ENCODE measurements around the gene ADI1.

- PRO-cap: no peak
Measured at GRCh38 chr2:3294610-3295472, 82.8 kb downstream of the EIPR1 start.

GRCh38 chr2:3322235-3323167 lies 55.1 kb downstream of the EIPR1 start:
- PRO-cap: no peak

DNA sequence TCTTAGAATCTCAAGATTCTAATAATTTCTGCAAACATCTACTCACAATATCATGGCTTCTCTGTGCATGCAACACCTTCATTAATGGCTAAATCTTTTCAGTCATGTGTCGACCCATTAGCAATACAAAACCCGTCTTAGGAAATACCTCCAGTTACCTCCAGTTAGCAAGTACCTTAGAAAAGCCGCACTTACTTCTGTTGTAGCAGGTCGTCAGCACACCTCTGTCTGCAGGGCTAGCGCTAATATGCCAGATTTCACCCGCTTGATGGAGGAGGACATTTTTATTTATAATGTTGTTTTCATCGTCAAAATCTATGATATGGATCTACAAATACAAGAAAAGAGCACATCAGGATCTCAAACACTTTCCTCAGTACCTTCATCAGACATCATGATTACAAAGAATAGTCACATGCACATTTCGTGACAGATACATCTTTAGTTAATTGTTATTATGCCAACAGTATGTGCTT lies 39.8 kb downstream of the EIPR1 start:
- PRO-cap: no peak

- PRO-cap: no peak
Measured at GRCh38 chr2:3378164-3378436, 482 bp upstream of the EIPR1 start.

GRCh38 chr2:3449630-3450260 lies 69.6 kb downstream of the ADI1 start:
- PRO-cap: no peak

- PRO-cap: bidirectional peak, plus-strand start at chr2:3519274, minus-strand start at chr2:3518876; bidirectional peak, plus-strand start at chr2:3519663, minus-strand start at chr2:3519531
Measured at GRCh38 chr2:3518799-3519871, at the start of gene ADI1. Gene ADI1, minus strand, starts transcription at chr2:3519531.

DNA sequence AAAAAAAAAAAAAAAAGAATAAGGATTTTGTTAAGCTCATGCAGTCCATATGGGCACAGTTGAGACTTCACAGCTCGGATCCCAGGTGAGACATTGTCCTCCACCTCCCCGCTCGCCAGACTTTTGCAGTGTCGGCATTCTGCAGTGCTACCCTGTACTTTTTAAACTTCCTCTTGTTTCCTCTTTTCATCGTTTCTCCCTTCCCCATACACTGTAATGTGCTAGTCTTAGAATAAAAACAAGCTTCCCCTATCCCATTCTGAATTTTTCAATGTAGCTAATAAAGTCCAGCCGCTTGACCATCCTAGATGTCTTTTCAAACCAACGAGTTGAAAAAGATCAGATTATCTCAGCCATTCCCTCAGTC lies 524 bp upstream of the ADI1 start:
- PRO-cap: no peak

DNA sequence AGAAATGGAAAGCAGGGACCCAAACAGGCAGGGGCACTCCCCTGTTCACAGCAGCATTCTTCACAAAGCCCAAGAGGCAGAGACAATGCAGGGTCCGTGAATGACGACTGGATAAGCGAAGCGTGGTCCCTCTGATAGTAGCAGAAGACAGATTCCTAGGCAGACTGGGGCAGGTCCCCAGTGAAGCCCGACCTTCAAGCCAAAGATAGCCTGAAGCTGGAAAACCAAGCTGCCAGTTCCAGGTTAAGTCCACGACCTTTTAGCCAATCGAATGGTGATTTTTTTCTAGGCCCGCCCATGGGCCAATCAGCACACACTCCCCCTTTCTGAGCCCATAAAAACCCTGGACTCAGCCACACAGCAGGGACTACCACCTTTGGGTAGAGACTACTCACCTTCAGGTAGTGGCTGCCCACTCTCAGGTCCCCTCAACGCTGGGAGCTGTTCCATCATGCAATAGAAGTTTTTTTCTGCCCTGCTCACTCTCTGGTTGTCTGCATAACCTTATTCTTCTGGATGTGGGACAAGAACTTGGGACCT lies 14.5 kb upstream of the ADI1 start:
- PRO-cap: no peak

GRCh38 chr2:3605111-3605388 lies 10.1 kb downstream of the COLEC11 start:
- PRO-cap: no peak

- PRO-cap: no peak
Measured at GRCh38 chr2:3912240-3912512, 208.8 kb downstream of the DCDC2C start.

GRCh38 chr2:4283867-4284124 lies 580.4 kb downstream of the DCDC2C start:
- PRO-cap: no peak

- PRO-cap: no peak
Measured at GRCh38 chr2:6909573-6910191, 7.5 kb upstream of the RNF144A start.

GRCh38 chr2:6927106-6927677 lies 10.0 kb downstream of the RNF144A start:
- PRO-cap: no peak

DNA sequence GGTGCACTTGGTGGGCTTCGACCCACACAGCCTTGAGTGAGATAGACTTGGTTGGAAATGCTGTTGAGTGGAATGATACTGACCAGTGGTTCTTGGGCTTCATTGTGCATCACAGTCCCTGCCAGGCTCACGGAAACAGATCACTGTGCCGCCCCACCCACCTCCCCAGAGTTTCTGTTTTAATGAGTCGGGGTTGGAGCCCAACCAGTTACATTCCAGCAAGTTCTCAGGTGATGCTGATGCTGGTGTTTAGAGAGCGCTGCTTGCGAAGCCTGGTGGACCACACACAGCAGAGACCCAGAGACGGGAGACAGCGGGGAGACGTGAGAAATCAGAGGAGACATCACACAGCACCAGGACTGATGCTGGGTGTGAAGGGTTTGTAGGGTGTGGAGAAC lies 74.9 kb downstream of the RNF144A start:
- PRO-cap: no peak

GRCh38 chr2:7020327-7020811 lies 103.2 kb downstream of the RNF144A start:
- PRO-cap: no peak

DNA sequence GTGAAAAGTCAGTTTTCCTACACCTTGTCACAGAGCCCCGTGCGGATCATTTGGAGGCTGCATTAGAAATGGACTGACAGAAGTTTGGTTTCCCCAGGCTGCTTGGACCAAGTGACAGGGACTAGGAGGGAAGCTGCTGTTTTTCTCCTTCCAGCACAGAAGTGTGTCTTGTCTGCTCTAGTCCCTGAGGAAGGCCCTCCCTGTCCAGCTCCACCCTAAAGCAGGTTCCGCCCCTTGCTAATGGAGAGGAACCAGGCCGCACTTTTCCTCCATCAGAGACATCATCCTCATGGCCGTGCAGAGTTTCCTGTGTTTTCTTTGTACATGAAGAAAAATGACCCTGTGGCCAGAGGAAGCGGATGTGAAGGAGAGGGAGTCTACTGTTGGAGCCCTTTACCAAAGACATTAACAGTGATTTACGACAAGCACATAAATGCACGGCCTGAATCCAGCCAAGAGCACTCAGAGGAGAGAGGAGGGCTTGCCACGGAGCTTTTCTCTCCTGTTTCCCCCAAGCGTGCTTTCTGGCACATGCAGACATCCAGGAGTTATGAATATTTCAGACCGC lies 109.5 kb downstream of the RNF144A start:
- PRO-cap: no peak

DNA sequence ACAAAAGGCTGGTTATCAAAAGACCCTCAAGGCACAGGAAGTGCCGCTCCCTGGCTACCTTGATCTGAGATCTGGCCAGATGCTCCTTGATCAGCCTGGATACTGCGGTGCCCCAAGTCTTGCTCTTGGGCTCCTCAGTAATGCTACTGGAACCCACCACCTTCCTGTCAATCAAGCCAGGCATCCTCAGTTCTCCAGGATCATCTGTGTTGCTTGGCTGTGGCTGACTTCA lies 703.5 kb upstream of the ID2 start:
- PRO-cap: no peak

DNA sequence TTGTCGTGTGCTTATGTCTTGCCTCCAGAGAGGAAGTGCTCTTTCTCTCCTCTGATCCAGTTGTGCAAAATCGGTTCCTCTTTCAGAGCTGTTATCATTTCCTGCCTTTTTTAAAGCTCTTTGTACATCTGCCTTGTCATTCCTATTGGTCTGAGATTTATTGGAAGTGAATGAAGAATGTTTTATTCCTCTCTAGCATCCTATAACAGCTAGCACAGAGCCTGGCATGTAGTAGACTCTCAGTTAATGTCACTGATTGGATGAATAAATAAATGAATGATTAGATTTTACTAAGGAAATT lies 623.1 kb upstream of the ID2 start:
- PRO-cap: no peak

DNA sequence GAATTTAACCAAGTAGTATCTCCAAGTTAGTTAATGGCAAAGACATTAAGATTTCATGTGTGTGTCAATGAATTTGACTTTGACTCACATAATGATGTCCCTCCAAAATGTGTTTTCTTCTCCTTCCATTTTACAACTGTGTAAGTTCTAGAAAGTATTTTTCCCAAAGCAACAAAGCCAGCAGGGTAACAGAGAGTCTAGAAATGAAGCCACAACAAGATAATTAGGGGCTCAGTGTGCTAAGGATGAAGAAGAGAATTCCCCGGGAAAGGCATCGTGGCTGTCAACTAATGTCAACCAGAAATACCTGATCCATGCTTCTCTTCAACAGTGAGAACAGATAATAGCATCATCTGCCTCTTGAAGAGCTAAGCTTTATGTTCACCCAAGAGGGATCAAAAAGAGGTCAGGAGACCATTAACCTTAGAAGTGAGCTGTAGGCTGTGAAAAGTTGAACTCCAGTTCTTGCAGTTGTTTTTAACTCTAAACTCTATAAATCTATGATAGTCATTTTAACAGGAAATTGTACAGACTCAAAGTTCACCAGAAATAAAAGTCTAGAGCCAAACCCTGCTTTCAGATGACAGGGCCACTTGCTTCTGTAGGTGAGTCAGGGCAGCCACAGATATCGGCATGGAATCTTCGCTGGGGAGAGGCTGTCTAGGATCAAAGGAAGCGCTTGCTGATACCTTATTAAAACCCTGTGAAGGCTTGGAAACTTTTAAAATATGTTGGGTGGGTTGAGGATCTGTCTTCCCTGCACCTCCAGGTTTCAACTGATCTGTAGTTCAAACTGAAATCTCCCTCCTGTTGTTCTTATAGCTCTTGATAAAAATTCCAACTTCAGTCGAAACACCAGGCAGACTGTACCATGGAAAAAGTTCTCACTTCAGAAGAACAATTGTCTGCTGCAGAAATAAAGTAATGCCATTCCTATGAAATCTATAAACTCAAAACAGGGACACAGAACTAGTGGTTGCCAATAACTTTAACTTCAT lies 540.6 kb upstream of the ID2 start:
- PRO-cap: no peak

DNA sequence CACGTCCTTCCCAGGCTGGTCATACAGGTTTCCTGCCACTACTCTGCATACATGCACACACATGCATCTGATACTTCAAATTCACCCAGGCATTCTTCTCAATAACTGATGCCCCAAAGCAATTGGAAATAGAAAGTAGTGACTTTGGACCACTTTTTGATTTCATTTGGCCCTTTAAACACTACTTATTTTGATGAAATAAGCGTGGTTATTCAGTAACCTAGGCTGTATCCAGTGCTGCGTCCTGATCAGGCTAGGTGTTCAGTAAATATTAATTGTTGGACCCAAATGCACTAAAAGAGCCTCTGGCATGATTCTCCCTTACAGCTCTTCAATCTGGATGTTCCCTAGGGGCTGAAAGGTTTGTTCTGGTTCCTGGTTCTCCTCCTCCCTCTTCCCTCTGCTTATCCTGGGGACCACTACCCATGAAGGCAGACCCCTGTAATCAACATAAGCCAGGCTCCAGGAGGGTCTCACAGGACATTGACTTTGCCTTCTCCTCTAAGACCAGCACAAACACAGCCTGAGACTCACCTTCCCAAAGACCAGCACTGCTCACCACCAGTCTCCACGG lies 222.7 kb upstream of the ID2 start:
- PRO-cap: no peak

Data from endodermal cell (in vitro differentiated cells).